Mesothelial cell of epicardium (in vitro differentiated cells): ENCODE measurements around the genes PINLYP and CADM4.

- PRO-cap: bidirectional peak, plus-strand start at chr19:42397174, minus-strand start at chr19:42396909
Measured at GRCh38 chr19:42397007-42398284, 7.3 kb upstream of the CNFN start.

DNA sequence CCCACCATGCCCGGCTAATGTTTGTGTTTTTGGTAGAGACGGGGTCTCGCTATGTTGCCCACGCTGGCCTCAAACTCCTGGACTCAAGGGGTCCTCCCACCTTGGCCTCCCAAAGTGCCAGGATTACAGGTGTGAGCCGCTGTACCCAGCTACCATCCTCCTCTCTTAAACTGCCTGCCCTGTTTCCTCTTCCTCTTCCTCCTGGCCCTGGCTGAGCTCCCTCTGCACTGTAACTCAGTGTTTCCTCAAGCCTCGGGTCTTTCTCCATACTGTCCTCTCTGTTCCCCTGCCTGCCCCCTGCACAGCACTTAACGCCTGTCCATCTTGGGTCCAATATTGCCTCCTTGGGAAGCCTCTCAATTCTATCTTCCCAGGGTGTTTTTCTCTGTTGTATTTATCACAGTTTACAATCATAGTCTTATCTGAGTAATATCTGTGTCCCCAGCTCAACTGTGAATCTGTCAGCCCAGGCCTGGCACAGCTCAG lies 6.1 kb downstream of the LIPE start:
- PRO-cap: no peak

GRCh38 chr19:42494255-42494907 lies 33.9 kb downstream of the CEACAM1 start:
- PRO-cap: no peak

- PRO-cap: no peak
Measured at GRCh38 chr19:43315818-43316319, 37.6 kb upstream of the CD177 start.

DNA sequence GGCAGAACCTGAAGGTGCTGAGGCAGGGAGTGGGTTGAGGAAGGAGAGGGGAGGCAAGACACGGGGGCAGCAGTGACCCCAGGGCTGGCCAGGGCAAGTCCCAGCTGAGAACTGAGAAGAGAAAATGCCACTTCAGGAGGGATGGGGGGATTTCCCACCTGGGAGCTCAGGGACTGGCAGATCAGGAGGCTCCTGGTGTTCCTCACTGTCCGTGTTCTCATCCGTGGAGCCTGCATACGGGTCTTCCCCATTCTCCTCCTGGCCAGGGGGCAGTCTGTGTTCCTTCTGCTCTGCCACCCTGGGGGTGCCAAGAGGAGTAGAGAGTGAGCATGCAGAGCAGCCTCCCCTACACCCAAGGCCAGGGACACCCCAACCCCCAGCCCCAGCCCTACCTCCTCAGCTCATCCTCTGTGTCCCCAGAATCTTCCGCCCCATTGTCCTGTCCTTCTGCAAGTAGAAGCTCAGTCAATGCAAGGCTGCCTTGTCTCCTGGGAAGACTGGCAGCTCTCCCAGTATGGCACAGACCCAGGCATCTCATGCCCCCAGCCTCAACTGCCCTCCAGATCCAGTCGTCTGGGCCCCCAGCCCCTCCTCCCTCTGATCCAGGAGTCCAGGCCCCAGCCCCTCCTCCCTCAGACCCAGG lies 12.8 kb downstream of the ZNF575 start:
- PRO-cap: no peak

DNA sequence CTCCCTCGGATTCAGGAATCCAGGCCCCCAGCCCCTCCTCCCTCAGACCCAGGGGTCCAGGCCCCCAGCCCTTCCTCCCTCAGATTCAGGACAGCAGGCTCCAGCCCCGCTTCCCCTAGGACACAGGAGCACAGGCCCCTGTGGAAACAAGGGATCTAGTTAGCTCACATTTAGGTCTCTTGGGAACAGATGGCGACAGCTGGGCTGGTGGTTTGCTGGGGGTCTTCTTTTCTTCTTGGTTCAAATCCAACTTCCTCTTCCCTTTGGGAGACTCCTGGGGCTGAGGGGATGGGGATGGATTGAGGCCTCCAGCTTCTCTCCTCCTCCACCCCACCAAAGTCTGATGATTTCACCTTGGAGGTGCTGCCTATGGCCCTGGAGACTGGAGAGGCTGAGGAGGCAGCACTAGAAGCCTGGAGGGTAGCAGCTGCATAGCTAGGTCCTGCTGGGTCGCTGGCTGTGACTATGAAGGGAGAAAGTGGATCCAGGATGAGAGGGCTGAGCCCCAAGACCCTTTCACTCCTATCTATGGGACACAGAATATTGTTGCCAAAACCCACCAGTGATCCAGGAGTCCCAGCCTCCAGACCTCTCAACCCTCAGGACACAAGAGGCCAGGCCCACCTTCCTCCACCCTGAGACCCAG lies 19.8 kb downstream of the ZNF575 start:
- PRO-cap: no peak

GRCh38 chr19:43555217-43555667 lies 20.1 kb downstream of the XRCC1 start:
- PRO-cap: no peak

GRCh38 chr19:43572017-43572508 lies 3.3 kb downstream of the XRCC1 start:
- PRO-cap: no peak

DNA sequence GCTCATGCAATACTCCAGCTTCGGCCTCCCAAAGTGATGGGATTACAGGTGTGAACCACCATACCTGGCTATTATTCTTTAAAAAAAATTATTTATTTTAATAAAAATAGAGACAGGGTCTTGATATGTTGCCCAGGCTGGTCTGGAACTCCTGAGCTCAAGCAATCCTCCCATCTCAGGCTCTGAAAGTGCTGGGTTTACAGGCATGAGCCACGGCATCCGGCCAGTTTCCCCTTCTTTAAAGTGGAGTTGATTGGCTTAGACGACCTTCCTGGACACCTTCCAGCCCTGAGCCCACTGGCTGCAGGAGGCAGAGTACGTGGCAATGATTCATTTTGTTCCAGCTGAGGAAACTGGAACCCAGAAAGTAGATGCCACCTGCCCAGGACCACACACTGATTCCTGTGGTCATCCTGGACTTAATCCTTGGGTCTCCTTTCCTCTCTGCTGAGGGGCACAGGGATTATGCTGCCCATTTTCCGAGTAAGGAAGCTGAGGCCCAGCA lies 969 bp downstream of the XRCC1 start:
- PRO-cap: no peak

- PRO-cap: no peak
Measured at GRCh38 chr19:43575370-43576450, at the start of gene PINLYP. Gene PINLYP (plus strand): TSS chr19:43575801.

DNA sequence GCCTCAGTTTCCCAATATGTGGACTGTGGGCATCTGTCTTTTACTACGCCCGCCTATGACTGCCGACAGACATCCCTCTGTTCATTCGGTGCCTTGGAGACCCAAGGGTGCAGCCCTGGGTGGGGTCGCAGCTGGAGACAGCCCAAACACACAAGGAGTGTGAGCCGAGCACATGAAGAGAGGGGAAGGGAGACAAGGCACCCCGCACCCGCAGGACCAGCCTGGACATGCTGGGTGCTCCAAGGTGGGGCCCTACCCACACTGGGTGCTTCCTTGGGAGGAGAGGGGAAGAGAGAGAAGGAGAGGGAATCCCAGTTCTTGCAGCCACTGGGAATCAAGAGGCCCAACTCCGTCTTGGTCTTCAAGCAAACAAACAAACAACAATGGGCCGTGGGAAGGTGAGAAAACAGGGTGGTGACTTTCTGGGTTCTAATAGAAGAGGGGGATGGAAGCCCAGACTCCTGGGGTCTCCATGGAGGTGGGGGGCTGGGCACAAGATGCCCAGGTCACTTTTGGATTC lies 981 bp downstream of the PINLYP start:
- PRO-cap: no peak

- PRO-cap: no peak
Measured at GRCh38 chr19:43584129-43584540, 8.5 kb downstream of the PINLYP start.

DNA sequence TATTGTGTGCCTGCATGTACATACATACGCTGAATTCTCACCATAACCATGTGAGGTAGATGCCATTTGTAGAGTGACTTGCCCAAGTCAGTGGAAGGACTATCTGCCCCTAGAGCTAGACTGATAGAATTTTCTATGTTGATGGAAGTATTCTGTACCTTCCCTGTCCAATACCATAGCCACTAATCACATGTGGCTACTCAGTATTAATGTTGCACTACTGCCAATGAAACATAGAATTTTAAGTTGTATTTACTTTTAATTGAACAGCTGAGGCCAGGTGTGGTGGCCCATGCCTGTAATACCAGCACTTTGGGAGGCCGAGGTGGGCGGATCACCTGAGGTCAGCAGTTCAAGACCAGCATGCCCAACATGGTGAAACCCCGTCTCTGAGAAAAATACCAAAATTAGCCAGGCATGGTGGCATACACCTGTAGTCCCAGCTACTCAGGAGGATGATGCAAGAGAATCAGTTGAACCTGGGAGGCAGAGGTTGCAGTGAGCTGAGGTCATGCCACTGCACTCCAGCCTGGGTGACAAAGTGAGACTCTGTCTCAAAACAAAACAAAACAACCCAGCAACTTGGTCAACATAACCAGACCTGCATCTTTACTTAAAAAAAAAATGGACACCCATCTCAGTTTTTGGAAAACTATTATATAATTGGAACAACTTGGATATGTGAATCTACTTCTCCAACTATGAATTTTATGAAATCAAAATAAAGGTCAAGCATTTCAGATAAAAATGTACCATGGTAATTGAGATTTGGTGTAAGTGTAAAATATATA lies 9.0 kb downstream of the IRGQ start:
- PRO-cap: no peak

GRCh38 chr19:43639321-43640546 lies at the start of gene CADM4:
Gene CADM4 (minus strand): TSS chr19:43639850.
- PRO-cap: bidirectional peak, plus-strand start at chr19:43639934, minus-strand start at chr19:43639821

DNA sequence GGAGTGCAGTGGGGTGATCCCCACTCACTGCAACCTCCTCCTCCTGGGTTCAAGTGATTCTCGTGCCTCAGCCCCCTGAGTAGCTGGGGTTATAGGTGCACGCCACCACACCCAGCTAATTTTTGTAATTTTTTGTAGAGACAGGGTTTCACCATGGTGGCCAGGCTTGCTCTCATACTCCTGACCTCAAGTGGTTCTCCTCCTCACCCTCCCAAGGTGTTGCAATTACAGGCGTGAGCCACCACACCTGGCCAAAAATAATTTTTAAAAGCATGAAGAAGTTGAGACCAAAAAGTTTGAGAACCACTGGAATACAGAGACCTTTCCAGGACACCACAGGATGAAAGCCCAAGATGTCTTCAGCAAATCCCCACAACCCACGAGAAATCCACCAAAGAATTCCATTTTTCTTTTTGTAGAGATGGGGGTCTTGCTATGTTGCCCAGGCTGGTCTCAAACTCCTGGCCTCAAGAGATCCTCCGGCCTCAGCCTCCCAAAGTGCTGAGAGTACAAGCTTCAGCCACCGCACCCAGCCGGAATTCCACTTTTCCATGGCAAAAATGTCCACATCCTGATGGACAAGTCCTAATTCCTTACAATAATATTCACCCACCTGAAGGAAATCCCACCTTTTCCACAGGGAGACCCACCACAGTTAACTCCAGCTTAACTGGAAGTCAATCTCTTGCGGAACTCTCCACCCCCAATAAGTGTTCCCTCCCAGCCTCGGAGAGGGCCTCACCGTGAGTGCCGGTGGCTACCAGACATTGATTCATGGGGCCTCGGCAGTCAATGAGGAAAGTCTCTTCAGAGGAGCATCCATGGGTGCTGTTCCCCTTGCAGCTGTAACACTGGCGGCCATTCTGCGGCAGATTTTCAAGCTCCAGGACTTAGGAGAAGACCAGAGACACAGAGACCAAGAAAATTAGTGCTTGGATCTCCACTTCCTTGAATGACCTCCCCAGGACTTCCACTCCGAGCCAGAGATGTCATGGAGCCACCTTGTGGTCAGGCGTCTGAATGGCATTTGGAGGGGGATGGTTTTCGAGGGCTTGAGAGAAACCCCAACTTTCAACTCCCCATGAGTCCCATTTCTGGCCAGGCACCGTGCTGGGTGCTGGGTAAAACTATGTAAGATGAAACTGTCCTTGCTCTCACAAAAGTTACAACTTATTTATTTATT lies 12.2 kb upstream of the CADM4 start:
- PRO-cap: no peak

DNA sequence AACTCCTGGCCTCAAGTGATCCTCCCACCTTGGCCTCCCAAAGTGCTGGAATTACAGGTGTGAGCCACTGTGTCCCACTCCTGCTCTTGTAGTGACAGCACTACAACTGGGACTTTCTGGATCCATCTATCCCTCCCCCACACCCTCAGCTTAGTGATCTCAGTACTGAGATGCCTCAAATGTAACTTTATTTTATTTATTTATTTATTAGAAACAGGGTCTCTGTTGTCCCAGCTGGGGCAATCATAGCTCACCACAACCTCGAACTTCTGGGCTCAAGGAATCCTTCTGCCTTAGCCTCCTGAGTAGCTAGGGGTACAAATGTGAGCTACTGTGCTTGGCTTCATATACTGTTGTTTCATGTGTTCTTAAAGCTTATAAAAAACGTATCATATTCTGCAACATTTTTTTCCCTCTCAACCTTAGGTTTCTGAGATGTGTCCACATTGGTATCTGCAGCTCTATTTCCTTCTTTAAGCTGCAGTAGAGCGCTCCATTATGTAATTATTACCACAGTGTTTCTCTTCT lies 4.0 kb downstream of the PLAUR start:
- PRO-cap: no peak

- PRO-cap: no peak
Measured at GRCh38 chr19:43667413-43668402, 2.3 kb downstream of the PLAUR start.

DNA sequence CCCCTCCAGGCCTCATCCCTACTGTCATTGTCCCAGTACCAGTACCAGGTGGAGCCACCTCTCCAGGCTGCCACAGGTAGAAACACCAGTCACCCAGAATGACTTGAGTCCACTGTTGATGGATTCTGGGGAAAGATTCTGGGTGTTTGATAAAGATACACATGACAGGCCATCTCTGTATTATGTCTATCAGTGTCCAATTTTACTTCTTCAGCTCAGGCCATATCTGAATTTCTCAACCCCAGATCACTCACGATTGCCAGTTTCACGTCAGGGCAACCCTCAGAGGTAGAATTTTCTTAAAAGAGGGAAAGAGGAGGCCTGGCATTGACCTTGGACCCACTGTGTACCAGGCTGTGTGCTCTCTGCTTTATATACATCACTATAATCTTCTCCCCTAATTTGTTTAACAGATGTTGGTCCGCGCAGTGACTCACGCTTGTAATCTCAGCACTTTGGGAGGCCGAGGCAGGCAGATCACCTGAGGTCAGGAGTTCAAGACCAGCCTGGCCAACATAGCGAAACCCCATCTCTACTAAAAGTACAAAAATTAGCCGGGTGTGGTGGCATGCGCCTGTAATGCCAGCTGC lies 1.8 kb upstream of the SMG9 start:
- PRO-cap: no peak

DNA sequence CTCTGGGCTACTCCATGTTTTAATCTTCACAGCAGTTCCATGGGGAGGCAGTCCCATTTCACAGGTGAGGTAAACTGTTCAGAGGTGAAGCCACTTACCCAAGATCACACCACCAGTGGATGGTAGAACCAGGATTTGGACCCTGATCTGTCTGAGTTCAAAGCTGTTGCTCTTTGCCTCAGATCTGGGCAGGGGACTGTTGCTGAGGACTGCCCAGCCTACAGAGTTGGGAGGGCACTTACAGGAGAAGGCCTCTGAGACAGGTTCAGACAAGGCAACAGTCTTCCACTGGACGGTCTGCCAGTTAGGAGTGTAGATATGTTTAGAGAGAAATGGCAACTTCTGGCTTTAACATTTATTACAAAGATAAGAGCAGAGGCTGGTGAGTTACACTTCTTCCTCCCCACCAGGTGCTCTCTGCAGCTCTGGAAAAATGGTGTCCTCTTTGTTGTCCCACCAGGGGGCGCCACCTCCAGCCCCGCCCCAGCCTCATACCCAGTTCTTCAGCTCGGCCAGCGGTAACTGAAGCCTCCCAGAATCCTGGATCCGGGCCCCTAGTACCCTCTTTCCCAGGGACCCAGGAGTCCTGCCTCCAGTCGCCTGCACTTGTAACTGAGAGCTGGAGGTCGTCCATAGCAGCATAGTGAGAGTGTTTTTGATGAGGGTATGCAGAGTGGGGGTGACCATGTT lies 11.6 kb upstream of the SMG9 start:
- PRO-cap: no peak

GRCh38 chr19:43799681-43800249 lies 2.5 kb downstream of the LYPD5 start:
- PRO-cap: no peak